Measurements from ENCODE around the gene HARBI1.

- PRO-cap = no peak
- RAMPAGE, long total RNA, 4 experiments = no peak in any of the 4 experiments
Observed at GRCh38 chr11:45873025-45873557, 12.4 kb upstream of the MAPK8IP1 start.

- PRO-cap = no peak
- RAMPAGE, long total RNA, 4 experiments = no peak in any of the 4 experiments
Observed at GRCh38 chr11:45885980-45887034, 856 bp downstream of the MAPK8IP1 start.

DNA sequence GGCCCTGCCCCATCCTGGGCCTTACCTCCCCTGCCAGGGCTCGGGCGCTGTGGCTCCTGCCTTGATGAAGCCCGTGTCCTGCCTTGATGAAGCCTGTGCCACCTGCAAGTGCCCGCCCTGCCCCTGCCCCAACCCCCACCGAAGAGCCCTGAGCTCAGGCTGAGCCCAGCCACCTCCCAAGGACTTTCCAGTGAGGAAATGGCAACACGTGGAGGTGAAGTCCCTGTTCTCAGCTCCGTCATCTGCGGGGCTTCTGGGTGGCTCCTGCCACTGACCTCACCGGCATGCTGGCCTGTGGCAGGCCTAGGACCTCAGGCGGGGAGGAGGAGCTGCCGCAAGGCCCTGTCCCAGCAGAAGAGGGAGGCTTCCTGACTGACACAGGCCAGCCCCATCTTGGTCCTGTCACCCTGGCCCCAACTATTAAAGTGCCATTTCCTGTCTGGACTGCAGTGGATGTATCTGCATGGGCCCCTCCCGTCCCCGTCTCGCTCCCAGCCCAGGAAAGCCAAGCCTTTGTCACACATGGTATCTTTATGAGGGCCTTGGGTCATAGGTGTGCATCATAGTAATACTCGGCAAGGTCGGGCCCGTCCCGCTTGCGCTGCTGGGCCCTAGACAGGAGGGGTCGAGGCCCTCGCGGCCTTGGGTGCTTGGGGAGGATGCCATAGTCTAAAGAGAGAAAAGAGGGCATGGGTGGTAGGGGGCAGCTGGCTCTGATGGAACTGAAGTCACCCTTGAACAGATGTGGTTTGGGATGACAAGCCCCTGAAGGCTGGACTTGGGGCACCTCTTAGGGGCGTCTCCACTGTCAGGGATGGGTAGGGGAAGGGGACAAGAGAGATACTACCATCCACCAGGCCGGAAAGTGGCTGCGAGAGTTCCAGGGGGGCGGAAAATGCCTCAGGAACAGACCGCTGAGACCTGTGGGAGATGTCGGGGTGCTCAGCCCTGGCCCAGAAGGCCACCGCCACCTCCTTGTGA lies 759 bp downstream of the FREY1 start:
- PRO-cap = no peak
- RAMPAGE, long total RNA, 4 experiments = no peak in any of the 4 experiments

- PRO-cap = no peak
- RAMPAGE, long total RNA, 4 experiments = no peak in any of the 4 experiments
Observed at GRCh38 chr11:45907932-45908646, 1.0 kb upstream of the FREY1 start.

DNA sequence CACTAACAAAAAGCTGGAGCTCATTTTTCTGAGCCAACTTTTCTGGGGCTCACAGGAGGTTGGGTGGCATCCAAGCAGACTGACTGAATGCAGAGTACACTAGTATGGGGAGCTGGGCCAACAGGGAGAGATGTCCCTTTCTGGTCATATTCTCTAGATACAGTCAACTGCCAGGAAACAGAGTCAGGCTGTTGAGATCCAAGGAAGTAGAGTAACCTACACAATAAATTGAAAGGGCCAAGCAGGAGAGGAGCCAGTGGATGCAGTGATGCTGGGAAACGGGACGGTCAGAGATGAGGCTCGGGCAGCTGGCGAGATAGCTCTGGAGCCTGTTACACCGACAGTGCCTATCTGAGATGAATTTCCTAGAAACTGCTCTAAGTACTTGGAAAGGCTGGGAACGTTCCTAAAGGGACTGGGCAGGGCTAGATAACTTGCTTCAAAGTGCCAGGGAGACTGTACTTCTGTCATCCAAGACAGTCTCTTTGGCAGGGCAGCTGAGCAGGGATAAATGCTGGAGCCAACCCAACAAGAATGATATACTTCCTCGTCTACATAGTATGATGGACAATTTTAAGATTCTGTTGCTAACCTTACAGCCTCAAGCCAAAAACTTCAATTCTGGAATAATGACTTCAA lies 71.2 kb downstream of the LARGE2 start:
- PRO-cap = no peak
- RAMPAGE, long total RNA, 4 experiments = no peak in any of the 4 experiments

- PRO-cap = no peak
- RAMPAGE, long total RNA, 4 experiments = start-site peak on the minus strand in 1 of 4 experiments, at chr11:46084233-46084278 at its widest, 19 reads per replicate
Observed at GRCh38 chr11:46083700-46084496, 37.4 kb downstream of the PHF21A start.

- PRO-cap = no peak
- RAMPAGE, long total RNA, 4 experiments = no peak in any of the 4 experiments
Observed at GRCh38 chr11:46092001-46092325, 29.3 kb downstream of the PHF21A start.

GRCh38 chr11:46121533-46122785 lies 705 bp upstream of the PHF21A start:
- PRO-cap = bidirectional peak, plus-strand start at chr11:46121609, minus-strand start at chr11:46121468; bidirectional peak, plus-strand start at chr11:46121962, minus-strand start at chr11:46121824; bidirectional peak, plus-strand start at chr11:46122440, minus-strand start at chr11:46122307
- RAMPAGE, long total RNA, 4 experiments = no peak in any of the 4 experiments

GRCh38 chr11:46312115-46313029 lies 34.9 kb upstream of the DGKZ start:
- PRO-cap = no peak
- RAMPAGE, long total RNA, 4 experiments = start-site peak on the plus strand in 2 of 4 experiments, at chr11:46312324-46312938 at its widest, 7 to 18 reads per replicate

GRCh38 chr11:46318379-46319041 lies 28.8 kb upstream of the DGKZ start:
- PRO-cap = no peak
- RAMPAGE, long total RNA, 4 experiments = no peak in any of the 4 experiments

- PRO-cap = no peak
- RAMPAGE, long total RNA, 4 experiments = no peak in any of the 4 experiments
Observed at GRCh38 chr11:46363565-46364175, 16.4 kb downstream of the DGKZ start.

DNA sequence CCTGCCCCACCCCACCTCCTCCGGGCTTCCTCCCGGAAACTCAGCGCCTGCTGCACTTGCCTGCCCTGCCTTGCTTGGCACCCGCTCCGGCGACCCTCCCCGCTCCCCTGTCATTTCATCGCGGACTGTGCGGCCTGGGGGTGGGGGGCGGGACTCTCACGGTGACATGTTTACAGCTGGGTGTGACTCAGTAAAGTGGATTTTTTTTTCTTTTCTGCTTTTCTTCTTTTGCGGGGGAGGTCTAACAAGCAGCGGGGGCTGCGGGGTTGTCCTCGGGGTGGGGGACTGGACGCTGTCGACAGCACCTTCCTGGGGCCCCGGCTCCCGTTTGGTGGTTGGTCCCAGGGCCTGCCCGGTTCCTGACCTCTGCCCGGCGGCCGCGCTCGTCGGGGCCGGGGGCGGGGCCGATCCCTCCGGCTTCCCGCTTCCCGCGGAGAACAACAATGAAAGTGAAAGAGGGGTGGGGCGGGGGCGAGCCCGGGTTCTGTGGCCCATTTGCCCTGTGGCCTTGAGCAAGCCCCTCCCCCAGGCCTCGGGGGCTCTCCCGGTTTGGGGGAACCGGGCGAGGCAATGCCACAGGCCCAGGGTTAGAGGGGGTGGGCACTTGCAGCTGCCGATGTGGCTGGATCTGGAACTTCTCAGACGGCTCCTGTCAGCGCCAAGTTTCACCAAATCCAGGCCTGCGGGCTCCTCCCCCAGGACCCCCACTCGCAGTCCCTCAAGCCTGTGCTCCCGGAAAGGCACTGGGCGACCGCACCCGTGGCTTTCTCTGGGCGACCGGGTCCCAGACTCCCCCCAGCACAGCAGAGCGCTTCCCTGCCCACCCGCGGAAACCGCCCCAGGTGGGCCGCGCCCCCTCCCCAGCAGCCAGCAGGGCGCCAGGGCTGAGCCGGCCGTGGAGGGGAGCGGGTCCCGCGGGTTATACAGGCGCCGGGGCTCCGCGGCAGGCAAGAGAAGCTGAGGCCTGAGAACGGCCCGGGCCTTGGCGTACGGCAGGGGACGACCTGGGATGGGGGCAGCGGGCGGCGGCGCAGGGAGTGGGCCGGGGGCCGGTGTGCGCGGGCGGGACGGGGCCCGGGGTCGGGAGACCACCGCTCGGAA lies 777 bp upstream of the MDK start:
- PRO-cap = bidirectional peak, plus-strand start at position 453 of the sequence, minus-strand start at position 330 of the sequence
- RAMPAGE, long total RNA, 4 experiments = start-site peak on the plus strand in 1 of 4 experiments, centred at position 761 of the sequence, 12 reads per replicate

- PRO-cap = no peak
- RAMPAGE, long total RNA, 4 experiments = no peak in any of the 4 experiments
Observed at GRCh38 chr11:46383481-46383942, 2.0 kb downstream of the MDK start.

- PRO-cap = bidirectional peak, plus-strand start at chr11:46617585, minus-strand start at chr11:46617135
- RAMPAGE, long total RNA, 4 experiments = start-site peak on the minus strand in 2 of 4 experiments, at chr11:46617138-46617227 at its widest, 12 to 30 reads per replicate
Observed at GRCh38 chr11:46616198-46617433, at the start of gene HARBI1. Gene HARBI1, minus strand, starts transcription at chr11:46617227.

GRCh38 chr11:46743402-46744728 lies 24.9 kb downstream of the F2 start:
- PRO-cap = no peak
- RAMPAGE, long total RNA, 4 experiments = no peak in any of the 4 experiments

GRCh38 chr11:47183872-47184375 lies 2.3 kb downstream of the PACSIN3 start:
- PRO-cap = no peak
- RAMPAGE, long total RNA, 4 experiments = no peak in any of the 4 experiments

DNA sequence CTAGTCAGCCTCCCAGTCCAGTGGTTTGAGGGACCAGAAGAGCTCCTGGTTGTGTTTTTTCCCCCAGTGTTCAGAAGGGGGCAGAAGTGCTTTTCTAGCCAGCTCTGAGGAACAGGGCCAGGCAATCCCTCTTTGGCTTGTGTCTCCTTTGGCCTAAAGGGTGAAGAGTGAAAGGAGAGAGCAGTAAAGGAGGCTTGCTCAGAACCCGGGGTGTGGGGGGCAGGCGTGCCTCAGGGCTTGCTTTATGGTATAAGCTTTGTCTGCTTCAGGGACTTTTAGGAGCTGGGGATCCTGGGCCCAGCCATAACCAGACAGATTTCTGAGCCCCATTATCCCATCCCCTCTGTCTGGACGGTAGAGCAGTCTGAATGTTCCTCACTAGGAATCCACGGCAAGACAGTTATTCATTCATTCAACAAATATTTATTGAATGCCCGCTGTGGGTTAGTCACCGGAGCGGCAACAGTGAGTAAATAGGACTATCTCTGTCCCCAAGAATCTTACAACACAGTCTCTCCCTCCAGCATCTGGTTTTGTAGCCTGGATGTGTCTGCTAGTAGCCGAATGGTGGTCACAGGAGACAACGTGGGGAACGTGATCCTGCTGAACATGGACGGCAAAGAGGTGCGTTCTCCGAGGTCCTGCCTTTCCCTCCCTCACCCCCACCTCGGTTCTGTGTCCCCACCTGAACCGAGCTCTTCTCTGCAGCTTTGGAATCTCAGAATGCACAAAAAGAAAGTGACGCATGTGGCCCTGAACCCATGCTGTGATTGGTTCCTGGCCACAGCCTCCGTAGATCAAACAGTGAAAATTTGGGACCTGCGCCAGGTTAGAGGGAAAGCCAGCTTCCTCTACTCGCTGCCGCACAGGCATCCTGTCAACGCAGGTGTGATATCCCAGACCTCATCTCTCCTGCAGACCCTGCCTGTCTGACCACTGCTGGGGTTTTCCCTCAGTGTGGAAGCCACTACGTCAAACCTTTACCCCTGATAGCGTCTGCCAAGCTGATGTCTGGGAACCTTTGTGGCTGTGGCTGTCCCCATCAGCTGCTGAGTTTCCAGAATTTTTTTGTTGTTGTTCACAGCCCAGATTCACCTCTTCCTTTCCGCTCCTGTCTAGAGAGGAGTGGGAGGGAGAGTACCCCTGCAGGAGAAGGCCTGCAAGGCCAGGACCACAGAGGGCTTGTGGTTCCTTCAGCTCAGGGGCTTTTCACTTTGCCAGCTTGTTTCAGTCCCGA lies 14.1 kb downstream of the ACP2 start:
- PRO-cap = no peak
- RAMPAGE, long total RNA, 4 experiments = start-site peak on the plus strand in 1 of 4 experiments, centred at position 845 of the sequence, 28 reads per replicate

GRCh38 chr11:47289071-47289645 lies 31.4 kb downstream of the NR1H3 start:
- PRO-cap = no peak
- RAMPAGE, long total RNA, 4 experiments = no peak in any of the 4 experiments

DNA sequence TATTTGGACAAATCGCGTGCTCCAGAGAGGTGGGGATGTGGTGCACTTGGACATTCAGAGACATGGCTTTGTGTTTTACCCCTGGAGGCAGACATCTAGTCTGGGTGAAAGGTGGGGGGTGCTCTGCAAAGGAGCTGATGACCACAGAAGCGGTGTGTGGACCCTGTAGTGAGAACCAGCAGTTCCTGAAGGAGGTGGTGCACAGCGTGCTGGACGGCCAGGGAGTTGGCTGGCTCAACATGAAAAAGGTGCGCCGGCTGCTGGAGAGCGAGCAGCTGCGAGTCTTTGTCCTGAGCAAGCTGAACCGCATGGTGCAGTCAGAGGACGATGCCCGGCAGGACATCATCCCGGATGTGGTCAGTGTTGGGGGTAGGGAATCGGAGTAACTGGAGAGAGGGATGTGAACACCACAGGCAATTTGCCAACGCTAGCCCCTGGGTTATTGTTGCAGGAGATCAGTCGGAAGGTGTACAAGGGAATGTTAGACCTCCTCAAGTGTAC lies 32.0 kb downstream of the NR1H3 start:
- PRO-cap = no peak
- RAMPAGE, long total RNA, 4 experiments = start-site peak on the plus strand in 1 of 4 experiments, centred at position 190 of the sequence, 16 reads per replicate

DNA sequence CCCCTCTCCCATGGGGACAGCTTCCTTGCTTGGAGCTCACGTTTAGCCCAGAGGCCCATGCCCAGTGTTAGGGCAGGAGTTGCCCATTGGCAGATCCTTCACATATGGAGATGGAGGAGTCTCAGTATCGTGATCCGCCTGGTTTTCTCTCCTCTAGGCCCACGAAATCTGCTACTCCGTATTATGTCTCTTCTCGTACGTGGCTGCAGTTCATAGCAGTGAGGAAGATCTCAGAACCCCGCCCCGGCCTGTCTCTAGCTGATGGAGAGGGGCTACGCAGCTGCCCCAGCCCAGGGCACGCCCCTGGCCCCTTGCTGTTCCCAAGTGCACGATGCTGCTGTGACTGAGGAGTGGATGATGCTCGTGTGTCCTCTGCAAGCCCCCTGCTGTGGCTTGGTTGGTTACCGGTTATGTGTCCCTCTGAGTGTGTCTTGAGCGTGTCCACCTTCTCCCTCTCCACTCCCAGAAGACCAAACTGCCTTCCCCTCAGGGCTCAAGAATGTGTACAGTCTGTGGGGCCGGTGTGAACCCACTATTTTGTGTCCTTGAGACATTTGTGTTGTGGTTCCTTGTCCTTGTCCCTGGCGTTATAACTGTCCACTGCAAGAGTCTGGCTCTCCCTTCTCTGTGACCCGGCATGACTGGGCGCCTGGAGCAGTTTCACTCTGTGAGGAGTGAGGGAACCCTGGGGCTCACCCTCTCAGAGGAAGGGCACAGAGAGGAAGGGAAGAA lies 23.4 kb downstream of the MYBPC3 start:
- PRO-cap = no peak
- RAMPAGE, long total RNA, 4 experiments = no peak in any of the 4 experiments